ENCODE measurements around the gene ARHGAP26.

GRCh38 chr5:142110036-142110610 is 1.5 kb downstream of the NDFIP1 start:
- PRO-cap, result no peak

- PRO-cap, result no peak
Measured at GRCh38 chr5:142131732-142132151, 23.2 kb downstream of the NDFIP1 start.

GRCh38 chr5:142248862-142249661 is 75.8 kb downstream of the SPRY4 start:
- PRO-cap, result no peak

DNA sequence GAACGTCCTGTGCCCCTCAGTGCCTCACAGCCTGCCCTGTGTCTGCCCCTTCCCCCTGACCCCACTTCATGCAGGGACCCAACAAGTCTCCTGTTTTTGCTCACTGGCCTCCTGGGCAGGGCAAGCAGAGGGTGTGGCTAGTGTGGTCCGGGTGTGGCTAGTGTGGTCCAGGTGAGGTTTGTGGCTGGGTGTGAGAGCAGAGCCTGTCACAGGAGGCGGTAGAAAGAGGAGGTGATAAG is 23.4 kb downstream of the SPRY4 start:
- PRO-cap, result no peak

GRCh38 chr5:142301752-142301955 is 23.2 kb downstream of the SPRY4 start:
- PRO-cap, result no peak

GRCh38 chr5:142315826-142316268 is 9.0 kb downstream of the SPRY4 start:
- PRO-cap, result no peak

DNA sequence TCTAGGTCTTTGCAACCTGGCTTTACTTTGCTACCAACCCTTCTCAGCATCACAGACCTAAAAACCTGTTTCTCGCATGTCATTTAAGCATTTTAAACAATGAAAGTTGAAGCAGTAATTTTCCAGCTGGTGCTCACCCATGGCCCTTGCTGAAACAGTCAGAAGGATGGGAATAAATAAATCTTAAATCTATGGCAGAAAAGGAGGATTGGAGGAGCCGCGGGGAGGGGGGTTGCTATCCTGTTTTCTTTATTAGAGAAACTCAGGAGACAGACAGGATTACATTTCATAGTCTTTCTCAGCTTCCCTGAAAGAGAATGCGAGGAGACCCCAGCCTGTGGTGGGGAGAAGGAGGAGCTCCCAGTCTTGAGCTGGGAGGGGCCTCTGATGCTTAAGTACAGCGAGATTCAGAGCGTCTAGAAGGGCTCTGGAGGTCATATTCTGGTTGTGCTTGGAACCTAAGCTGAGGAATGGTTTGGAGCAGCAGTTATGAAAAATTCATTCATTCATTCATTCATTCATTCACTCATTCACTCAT is 2.2 kb upstream of the SPRY4 start:
- PRO-cap, result bidirectional peak, plus-strand start at position 403 of the sequence, minus-strand start at position 313 of the sequence

DNA sequence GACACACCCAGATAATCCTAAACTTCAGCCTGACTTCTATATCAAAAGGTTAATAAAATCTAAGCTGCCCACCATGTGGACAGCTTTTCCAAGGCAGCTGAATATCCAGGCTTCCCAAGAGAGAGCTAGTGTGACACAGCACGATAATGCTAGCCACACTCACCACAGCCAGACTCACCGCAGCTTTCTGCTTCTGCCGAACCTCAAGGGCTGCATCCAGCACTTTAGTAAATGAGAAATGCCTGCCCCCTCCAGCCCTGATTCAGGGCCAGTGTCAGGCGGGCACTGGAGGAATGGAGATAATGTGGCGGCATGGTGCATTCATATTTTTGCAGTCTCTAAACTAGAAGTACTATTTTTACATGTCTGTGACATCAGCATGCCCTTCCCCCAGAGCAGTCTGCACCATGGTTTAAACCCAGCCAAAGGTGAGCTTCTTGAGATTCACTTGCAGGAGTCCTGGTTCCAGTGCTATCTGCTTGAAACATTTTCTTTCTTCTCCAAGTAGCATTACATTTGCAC is 493 bp downstream of the FGF1 start:
- PRO-cap, result no peak

DNA sequence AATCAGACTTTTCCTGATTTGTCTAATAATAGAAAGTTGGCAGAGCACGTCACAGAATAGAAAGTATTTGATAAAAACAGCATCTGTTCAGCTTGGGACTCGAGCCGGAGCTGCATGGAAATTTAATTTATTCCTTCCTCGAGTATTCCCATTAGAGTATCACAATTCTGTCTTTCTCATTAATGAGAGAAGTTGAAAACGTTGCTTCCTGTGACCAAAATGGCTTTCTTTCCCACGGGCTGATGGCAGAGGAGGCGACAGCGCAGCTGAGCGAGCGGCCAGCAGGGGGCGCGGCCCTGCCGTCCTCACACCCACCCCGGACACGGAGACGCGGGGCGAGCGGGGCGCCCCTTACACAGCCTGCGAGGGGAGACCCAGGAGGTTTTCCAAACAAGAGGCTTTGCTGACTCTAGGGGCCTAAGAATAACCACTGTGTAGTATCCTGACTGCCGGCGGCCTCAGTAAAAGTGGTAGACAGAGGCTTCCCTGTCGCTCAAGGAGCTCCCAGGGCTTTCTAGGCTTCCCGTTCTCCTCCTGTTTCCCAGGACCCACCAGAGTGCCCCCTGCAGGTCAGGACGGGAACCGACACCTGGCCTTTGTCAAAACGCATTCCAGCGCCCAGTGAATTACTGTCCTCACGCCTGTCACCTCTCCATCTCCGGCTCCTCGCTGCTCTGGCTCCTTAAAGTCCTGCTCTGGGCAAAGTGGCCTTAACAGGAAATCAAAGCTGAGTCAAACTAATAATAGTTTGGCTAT is 27.3 kb upstream of the FGF1 start:
- PRO-cap, result unidirectional peak, plus-strand start at position 308 of the sequence; bidirectional peak, plus-strand start at position 620 of the sequence, minus-strand start at position 541 of the sequence

- PRO-cap, result no peak
Measured at GRCh38 chr5:142743683-142744324, 26.4 kb upstream of the ARHGAP26 start.

DNA sequence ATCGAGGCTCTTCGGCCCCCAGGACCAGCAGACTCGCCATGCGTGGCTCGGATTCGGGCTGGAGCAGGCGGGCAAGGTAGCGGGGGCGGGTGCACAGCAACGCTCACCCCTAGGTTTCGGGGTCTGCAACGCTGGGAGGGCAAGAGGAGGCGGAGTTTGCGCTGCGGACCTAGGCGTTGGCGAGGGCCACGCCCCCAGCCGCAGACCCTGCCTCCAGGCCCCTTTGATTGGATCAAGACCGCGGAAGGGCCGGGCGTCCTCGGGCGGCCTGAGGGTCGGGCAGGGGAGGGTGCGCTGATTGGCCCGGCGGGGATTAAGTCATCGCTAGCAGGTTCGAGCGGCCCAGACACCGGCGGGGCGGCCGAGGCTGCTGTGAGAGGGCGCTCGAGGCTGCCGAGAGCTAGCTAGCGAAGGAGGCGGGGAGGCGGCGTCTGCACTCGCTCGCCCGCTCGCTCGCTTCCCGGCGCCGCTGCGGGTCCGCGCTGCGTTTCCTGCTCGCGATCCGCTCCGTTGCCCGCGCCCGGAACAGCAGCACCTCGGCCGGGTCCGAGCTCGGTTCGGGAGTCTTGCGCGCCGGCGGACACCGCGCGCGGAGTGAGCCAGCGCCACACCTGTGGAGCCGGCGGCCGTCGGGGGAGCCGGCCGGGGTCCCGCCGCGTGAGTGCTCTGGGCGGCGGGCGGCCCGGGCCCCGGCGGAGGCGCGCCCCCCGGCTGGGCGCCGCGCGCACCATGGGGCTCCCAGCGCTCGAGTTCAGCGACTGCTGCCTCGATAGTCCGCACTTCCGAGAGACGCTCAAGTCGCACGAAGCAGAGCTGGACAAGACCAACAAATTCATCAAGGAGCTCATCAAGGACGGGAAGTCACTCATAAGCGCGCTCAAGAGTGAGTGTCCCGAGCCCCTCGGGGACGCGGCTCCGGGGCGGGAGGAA is at the start of gene ARHGAP26:
TSS of gene ARHGAP26 (plus strand) at position 345 of the 930 bp plus-strand sequence.
- PRO-cap, result bidirectional peak, plus-strand start at position 345 of the sequence, minus-strand start at position 127 of the sequence; bidirectional peak, plus-strand start at position 779 of the sequence, minus-strand start at position 663 of the sequence

DNA sequence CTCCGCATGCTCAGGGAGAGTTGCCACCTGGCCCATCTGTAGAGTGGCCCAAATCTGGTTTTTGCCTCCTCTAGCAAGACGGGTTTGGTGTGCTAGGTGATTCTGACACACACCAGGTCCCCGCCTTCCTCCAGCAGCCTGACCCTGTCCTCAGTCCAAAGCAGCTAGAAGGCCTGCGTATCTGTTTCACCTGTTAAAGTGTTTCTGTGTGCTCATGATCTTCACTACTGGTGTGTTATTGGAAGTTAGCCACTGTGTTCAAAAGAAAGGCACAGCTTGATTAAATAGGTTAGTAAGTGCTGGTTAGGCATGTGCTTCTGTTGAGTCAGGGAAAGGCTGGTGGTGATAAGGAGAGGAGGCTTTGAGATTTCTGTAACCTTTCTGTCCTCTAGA is 58.6 kb downstream of the ARHGAP26 start:
- PRO-cap, result no peak

DNA sequence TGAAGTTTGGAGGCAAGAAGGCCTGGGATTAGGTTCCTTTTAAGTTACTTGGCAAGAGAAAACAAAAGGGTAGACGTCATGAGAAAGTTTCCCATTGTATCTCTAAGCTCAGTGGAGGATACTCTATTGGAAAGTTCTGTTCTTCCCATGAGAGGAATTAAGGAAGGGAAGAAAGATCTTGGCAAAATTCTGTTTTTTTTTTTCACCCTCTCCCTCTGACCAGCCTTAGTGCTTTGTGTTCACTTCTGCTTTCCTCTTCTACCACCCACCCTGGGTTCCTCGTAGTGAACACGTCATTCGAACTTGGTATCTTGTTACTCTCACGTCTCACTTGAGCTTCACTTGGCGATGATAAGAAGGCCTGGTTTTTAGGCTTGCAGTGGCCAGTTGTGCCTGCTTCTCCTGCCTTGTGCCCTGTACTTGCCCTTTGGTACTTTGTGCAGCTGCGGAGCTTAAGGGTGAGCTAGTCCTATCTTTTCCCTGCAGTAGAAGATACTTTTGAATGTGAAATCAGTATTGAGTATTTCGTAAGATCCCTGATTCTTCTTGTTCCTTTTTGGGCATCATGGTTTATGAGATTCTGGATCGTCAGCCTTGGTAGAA is 67.1 kb downstream of the ARHGAP26 start:
- PRO-cap, result no peak

DNA sequence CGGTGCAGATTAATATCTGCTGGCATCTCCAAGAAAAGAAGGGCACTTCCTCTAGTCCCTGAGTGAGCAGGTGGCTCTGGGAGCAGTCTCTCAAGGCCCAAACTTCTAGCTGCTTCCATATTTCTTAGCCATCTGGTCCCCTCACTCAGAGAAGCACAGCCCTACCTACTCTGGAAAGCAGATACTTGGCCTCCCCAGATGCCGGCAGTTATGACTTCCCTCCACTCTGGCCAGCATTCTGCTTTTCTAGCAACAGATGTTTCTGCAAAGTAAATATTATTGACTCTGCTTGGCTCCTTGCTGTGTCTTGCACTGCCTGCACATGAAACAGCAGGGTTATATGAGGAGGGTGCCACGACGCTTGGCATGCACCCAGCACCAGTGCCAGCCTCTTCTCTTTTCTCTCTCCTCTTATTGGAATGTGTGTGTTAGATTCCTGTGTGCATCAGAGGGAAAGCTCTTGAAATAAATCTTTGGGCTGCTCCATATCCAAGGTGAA is 99.7 kb downstream of the ARHGAP26 start:
- PRO-cap, result no peak

- PRO-cap, result no peak
Measured at GRCh38 chr5:142901100-142901477, 130.9 kb downstream of the ARHGAP26 start.

GRCh38 chr5:142958499-142959134 is 188.4 kb downstream of the ARHGAP26 start:
- PRO-cap, result no peak

- PRO-cap, result no peak
Measured at GRCh38 chr5:143207438-143208230, 195.9 kb downstream of the NR3C1 start.

- PRO-cap, result no peak
Measured at GRCh38 chr5:143280972-143282297, 122.1 kb downstream of the NR3C1 start.

DNA sequence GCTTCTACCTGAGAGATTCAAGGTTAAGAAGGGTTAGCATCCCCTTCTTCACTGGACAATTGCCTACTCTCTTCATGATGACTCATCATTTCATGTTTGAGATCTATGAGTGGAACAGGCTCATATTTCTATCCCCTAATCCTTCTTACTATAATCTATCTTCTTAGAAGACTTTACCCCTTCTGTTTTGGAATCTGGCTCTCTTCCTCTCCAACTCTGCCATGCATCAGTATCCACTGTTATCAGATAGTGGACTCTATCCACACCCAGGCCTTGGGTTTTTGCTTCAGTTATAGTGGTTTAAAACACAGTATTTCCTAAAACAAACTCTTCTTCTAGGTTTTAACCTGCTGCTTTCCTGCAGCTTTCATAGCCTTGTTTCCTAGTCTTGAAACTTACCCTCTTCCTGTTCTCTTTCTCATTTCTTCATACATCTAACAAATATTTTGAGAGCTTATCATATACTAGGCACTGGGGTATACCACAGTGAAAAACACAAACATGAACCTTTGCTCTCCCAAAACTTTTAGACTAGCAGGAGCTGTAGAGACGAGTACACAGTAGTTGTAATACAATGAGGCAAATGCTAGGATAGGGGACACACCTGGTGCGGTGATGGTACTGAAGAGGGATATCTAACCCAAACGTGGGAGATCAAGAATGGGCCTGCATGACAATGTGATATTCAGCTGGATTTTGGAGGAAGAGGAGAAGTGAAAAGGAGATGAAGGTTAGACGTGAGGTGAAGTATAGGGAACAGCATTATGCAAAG is 54.0 kb downstream of the NR3C1 start:
- PRO-cap, result no peak

DNA sequence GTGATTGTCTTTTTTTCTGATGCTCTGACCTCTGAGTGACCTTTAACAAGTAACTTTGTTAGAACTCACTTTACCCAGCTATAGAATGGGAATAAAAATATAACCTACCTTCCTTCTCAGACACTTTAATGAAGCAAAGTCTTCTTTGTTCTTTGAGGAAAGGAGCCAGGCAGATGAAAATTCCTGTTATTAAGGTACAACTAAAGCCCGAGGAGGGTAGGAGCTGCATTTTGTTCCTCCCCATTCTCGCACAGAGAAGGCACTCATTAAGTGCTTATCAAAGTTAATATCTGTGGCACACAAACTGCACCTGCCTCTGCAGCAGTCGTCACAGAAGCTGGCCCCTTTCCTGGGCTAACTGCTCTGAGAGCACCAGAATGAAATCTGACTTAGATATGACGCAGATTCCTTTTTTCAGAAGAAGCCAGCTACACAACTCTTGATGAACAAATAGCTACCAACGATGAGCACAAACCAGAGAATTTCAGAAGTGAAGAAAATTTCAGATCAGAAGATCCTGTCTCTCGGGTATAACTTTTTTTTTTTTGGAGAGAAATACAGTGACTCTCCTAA is 31.0 kb upstream of the NR3C1 start:
- PRO-cap, result no peak